CD14-positive monocyte (primary cell): Measurements from ENCODE around the gene GXYLT2.

DNA sequence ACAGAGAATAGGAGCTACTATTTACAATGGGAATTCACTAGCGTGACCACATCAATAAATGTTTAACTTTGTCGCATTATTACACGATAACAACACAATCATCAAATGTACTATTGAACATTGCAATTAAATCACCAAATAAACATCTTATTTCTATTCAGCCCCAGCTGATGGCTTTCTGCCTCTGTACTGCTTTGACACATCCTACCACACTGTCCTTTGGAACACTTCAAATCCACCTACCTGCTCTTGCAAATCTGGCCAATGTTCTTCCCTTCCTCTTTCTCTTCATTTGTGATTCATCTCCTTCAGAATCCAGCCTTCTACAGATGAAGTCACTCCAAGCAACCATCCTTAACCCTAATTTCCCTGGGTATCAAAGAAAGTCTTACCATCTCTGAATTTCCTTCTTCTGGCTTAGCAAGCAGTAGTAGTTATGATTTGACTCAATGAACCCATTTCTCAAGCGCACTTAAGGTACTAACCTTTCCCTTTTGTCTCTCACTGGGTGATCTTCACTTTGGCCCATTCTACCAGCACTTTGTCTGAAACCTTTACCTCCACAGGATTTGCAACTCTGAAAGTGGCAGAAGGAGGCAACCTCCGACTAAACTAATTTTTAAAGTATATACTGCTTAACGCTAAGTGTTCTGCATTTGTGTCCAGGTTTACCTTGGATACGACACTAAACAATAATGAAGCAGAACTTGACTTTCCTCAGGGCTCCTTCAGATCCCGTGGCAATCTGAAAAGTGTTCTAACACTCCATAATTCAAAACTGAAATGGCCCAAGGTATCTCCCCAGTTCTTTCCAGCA, 502.9 kb downstream of the FOXP1 start:
- CAGE, long polyA plus RNA, result no peak

DNA sequence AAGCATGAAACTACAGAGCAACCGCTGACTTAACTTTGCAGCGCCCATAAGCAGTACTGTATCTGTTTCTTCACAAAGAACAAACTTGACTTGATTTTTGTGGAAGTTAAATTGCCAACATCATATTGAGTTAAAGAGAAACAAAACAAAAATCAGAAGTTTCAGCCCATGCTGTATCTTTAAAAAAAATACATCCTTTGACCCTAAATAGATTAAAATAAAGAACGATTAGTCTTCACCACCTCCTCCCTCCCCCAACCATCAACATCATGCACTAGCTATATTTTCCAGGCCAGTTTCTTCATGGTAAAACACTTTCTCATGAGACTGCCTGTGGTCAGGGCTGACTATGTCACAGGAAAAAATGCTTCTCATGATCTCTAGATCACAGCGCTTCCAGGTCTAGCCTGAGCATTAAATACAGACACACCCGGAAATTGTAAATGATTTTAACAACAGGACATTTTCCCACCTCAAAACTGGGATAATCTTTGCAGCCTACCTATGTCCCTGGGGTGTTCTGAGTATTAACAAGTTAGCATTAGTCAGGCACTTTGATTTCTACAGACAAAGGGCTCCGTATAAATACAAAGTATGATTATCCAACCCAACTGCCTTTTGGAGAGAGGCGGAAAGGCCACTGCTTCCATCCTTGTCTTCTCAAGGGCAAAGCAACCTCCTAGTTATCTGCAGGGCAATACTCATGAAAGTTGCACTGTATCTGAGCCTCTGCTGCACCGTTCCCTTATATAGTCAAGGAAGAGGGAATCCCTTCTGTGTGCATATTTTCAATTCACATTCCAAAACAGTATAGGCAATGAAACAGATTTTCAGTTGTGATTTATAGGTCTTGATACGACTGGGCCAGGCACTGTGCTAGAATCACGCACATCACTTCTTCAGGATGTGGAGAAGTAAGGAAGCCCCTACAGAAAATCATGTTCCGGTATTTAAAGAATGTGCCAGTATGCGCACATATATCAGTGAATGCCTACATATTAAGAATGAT, 456.0 kb downstream of the FOXP1 start:
- CAGE, long polyA plus RNA, result no peak

DNA sequence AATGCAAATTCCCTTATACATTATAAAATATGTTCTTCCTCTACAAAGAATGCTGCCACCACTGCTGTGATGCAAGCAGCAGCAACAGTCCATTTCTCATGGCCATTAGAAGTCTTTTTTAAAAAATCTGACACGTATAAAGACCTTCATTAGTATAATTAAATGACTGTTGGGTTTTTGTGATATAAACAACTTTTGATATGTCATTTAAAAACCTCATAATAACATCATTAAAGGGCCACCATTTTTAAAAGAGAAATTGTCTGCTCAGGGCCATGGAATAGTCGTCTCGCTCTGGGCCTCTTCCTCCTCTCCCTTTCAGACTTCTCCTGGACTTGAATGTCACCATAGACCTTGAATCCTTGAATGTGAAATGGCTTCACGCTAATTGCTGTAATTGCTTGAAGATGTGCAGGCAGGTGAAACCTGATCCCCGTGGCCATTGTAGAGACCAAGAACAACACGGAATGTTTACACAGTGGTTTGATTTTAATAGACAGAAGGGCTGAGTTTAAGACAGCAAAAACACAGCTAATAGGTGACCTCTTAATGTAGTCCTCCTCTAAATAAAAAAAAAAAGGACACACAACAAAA, 450.3 kb downstream of the FOXP1 start:
- CAGE, long polyA plus RNA, result no peak

- CAGE, long polyA plus RNA, result no peak
These were observed 414.5 kb downstream of the FOXP1 start for GRCh38 chr3:71168856-71169596.

DNA sequence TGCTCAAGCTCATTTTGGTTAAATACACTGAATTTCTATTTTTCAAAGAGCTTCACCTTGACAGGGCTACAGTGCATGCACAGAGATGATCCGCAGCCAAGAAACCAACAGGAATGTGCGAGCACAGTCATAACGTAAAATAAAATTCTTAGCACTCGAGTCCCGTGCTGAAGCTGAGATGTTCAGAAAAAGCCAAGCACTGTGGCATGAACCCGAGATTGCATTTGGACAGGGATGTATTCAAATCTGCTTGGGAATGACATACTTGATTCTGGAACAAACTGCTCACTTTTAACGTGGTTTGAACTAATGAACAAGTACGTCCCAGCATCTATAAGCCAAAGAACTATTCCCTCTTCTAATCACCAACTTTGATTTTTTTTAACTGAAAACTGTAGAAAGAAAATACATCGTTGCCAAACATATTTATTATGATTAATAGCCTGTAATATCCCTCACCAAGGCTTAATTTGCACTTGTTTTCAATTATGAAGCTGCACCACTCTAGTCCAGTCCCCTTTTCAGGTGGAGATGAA, 340.2 kb downstream of the FOXP1 start:
- CAGE, long polyA plus RNA, result no peak

- CAGE, long polyA plus RNA, result no peak
These were observed 262.5 kb downstream of the FOXP1 start for GRCh38 chr3:71321053-71321493.

- CAGE, long polyA plus RNA, result no peak
These were observed 166.7 kb downstream of the FOXP1 start for GRCh38 chr3:71416703-71417451.

GRCh38 chr3:71417915-71418469, 165.5 kb downstream of the FOXP1 start:
- CAGE, long polyA plus RNA, result no peak

- CAGE, long polyA plus RNA, result no peak
These were observed 135.8 kb downstream of the FOXP1 start for GRCh38 chr3:71447756-71448163.

GRCh38 chr3:71511108-71511593, 72.4 kb downstream of the FOXP1 start:
- CAGE, long polyA plus RNA, result no peak

GRCh38 chr3:71532527-71533075, 50.9 kb downstream of the FOXP1 start:
- CAGE, long polyA plus RNA, result no peak

DNA sequence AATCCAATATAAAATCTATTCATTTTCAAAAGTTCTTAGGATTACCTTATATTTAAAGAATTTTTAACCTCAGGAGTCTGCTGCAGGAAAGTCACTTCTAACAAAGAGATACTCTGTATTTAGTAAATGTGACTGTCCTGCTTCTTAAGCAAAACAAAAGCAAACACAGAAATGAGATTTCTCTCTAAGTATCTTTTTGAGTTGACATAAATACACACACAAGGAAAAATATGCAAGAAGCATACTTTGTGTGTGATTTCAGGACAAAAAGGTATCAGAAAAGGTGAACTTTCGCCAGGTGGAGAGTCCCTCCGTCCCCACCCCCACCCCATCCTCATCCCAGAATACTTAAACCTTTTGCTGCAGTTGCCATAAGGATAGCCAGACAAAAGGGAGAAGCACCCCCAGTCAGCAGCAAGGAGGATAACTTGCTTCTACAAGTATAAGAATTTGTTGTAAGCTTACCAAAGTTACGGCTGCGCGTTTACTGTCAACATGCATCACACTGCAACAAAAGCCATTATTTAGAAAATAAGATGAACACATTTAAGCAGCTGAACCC, 10.4 kb downstream of the FOXP1 start:
- CAGE, long polyA plus RNA, result no peak

GRCh38 chr3:71581485-71582011, 2.0 kb downstream of the FOXP1 start:
- CAGE, long polyA plus RNA, result no peak

DNA sequence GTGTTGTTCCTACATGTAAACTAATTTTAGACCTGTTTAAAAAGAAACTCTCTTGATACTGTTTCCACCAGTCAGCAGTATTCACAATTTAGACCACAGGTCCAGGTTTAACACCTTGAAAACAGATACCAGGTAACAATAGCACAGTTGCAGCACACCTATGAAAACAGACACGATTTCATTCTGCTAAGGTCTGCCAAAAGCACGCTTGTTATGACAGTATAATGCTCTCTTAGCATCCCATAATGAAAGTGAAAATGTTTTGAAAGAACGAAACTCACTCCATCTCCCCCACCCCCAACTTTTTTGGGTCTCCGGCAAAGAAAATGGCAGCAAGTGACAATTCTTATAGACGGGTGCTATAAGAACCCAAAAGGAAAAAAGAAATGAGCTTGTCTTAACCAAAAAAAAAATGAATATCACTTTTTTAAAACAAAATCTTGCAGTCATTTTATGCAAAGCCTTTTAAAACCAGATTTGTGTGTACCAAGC, 1.6 kb downstream of the EIF4E3 start:
- CAGE, long polyA plus RNA, result no peak

- CAGE, long polyA plus RNA, result no peak
These were observed 778 bp downstream of the PROK2 start for GRCh38 chr3:71784160-71784579.

DNA sequence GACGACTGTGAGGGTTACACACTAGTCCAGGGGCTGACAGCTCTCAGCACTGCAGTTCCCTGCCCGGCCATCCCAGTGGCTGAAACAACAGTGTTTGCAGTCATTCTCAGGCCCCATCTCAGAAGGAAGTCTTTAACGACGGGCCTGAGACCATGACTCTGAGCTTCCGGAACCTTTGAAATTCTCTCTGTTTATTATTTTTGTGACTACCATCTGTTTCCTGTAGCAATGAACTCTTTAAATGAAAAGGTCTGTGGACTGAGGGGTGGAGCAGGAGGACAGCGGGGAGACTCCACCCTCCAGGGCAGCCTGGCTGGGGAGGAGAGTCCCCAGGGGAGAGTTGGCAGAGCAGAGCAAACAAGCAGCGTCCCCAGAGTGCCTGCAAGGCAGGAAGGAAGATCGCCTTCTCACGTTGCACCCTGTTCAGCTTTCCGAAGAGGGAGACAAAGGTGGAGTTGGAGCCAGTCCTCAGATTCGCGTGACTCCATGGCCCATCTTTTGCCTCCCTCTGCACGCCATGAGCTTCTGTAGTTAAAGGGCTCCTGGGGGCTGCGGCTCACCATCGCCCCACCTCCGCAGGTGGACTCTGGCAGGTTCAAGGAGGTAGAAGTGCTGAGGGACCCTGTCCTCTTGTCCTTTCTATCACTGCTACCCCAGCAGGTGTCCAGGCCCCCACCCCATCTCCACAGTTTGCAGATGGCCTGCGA, 525.7 kb upstream of the PROK2 start:
- CAGE, long polyA plus RNA, result no peak

DNA sequence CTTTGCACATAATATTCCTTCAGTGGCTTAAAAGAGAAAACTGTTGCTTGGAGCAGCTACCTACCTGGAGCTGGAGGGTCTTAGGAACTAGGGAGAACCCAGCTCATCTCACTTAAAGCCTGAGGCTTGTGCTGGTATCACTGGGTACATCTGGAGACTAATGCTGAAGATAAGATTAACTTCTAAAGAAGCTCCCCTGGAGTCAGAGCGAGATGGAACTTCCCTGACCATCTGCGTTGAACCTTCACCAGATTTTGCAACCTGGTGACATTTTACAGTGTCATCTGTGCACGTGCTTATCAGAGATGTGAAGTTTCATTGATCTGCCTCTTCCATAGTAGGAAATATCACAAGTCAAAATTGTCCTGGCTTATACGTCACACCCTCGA, 395.6 kb downstream of the SHQ1 start:
- CAGE, long polyA plus RNA, result no peak

- CAGE, long polyA plus RNA, result no peak
These were observed 386.3 kb downstream of the SHQ1 start for GRCh38 chr3:72461975-72462319.

DNA sequence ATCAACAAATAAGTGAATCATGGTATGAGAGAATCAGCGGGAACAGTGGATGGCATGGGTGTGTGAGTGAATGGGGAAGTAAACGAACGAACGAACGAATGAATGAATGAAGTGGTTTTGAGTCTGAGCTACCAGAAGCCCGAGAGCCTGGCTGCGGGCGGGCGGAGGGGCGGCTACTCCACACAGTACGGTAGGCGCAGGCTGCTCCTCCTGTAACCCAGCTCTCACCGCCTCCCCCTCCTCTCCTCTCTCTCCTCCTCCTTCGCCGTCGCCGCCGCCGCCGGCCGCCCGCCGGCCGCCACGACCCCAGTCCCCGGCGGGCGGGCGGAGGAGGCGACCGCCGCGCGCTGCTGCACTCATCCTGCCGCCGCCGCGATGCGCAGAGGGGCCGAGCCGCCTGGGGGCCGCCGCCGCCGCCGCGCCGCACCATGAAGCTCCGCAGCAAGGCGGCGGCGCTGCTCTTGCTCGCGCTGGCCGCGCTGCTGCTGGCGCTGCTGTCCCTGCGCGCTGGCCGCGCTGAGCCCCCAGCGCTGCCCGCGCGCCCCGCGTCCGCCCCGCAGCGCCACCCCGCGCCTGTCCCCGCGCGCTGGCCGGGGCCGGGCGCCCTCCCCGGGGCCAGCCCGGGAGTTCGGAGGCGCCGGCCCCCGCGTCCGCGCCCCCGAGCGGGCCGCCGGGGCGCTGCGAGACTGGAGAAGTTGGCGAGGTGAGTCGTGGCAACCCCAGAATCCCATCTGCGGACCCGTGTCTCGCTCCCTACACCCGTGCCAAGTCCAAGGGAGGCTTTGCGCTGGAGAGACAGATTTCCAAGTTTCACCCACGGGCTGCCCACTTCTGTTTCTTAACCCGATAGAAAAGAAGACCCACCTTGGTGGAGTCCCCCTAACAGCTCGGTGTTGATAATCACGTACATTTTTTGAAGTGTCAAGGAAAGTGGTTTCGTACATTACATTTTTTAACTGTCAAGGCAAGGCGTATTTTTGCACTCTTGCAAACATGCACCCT, at the start of gene GXYLT2:
Gene GXYLT2, plus strand, starts transcription at position 241 of the 1,002 bp plus-strand sequence.
- CAGE, long polyA plus RNA, result no peak

DNA sequence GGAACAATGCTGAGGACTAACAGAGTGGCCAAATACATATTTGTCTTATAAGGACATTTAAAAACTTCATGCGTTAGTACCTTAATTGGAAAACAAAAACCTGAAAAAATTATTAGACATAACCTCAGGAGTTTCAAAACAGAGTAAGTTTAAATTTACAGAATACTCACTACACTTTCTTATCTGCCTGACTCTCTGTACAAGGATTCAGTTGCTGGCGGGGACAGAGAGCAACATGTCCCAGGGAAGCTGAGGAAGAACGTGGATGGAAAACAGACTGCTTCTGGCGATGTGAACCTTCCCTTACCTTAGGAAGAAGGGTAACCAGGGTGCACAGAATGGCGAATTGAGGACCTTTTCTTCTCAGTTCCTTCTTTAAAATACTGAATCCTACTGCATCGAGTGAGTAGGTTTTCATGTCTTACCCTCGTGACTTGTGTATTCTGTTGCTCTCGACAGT, 178.3 kb downstream of the PDZRN3 start:
- CAGE, long polyA plus RNA, result no peak